AG10803 (cell line): ENCODE results near the gene CLDN24.

DNA sequence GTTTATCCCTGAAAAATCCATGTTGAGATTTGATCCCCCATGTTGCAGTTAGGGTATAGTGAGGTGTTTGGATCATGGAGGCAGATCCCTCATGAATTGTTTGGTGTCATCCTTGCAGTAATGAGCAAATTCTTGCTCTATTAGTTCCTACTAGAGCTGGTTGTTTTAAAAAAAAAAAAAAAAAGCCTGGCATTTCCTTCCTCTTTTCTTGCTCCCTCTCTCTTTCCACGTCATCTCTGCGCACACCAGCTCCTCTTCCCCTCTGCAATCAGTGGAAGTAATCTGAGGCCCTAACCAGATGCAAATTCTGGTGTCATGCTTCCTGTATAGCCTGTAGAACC, 24.4 kb downstream of the WDR17 start:
- RRBS: no CpG with 5 or more reads among the region's 2 CpGs

GRCh38 chr4:176237970-176238677, 30.9 kb downstream of the ASB5 start:
- RRBS: no CpG with 5 or more reads among the region's 14 CpGs

DNA sequence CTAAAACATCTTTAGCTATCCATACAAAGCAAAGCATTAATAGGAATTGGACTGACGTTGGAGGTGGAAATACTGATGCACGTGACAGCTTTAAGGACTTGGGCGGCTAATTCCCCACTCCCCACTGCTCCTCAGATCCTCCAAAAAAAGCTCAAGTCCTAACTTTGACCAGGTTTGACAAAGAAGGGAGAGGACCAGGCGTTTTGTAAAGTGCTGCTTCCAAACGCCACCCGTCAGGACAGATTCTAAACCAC, 490 bp upstream of the SPCS3 start:
- RRBS: no CpG with 5 or more reads among the region's 6 CpGs

GRCh38 chr4:176439436-176440105, 119.8 kb downstream of the SPCS3 start:
- RRBS: no CpG with 5 or more reads among the region's 5 CpGs

DNA sequence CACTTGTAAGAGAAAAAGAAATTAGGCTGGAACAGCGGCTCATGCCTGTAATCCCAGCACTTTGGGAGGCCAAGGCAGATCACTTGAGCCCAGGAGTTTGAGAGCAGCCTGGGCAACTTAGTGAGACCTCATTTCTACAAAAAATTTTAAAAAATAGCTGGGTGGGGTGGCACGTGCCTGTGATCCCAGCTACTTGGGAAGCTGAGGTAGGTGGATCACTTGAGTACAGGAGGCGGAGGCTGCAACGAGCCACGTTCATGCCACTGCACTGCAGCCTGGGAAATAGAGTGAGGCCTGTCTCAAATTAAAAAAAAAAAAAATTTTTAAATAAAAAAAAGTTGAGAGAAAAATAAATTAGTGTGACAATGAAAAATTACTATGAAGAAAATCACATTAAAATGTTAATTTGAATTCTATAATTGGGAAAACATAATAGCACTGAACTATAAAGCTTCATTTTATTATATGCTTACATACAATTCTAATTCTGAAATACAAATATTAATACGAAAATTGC, 10.5 kb downstream of the VEGFC start:
- RRBS: no CpG with 5 or more reads among the region's 6 CpGs

- RRBS: no CpG with 5 or more reads among the region's 12 CpGs
These were observed 1.1 kb downstream of the AGA start for GRCh38 chr4:177440930-177441781.

GRCh38 chr4:177445533-177445860, 3.3 kb upstream of the AGA start:
- RRBS: no CpG with 5 or more reads among the region's 5 CpGs

GRCh38 chr4:179694749-179694995, 2252.4 kb upstream of the AGA start:
- RRBS: no CpG with 5 or more reads among the region's 2 CpGs

DNA sequence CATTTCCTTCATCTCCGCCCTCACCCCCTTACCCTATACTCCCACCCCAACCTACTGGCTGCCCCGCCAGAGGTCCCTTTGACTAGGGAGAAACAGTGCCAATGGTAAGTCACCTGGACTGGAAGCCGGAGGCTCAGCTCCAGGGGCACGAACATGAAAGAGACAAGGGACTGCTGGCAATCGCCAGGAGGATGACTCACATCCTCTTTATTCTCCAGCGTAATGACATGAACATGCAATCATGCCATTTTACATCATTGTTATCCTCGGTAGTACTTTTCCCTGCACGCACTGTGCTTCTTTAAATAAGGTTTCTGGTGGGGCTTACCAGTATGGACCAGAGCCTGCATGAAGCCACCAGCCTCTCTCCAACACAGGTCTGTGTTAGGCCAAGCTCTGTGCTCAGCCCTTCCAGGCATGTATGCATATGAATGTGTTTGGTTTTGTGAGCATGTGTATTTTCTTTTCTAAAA, 694.0 kb upstream of the TENM3 start:
- RRBS: no CpG with 5 or more reads among the region's 8 CpGs

DNA sequence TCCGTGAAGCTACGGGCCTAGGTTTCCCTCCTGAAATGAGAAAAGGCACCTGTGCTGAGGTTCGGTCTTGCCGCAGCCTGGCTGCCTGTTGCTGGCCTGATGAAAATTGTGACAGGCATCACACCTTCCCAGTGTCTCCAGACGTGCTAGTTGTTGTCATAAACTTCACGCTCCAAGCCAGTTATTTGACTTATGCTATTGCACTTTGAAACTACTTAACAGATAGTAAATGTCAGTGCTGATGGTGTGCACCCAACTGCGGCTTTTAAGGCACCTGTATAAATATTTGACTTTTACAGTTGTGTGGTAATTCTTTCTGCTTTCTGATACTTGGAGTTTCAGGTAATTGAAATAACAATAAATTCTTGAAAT, 1.7 kb downstream of the WWC2 start:
- RRBS: no CpG with 5 or more reads among the region's 7 CpGs

DNA sequence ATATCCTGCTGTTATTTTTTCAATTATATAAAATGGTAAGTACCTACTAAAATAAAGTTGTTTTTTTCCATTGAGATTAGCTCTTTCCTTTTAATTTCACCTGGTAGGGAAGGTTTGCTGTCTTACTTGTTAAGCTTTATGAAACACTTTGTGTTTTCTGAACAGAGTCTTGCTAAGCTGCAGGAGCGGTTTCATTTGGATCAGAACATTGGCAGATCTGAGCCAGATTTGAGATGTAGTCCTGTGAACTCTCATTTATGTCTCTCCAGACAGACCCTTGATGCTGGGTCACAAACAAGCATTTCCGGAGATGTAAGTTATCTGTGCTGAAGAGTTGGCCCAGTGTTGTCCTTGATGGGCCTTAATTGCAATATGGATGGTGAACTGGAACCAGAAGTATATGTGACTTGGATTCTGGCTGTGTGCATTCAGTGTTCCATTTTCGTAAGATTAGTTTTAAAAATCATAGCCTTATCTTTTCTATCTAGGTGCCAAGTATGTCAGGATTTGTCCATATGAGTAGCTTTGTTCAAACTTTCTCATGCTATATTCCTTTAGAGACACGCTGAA, 71.4 kb downstream of the CLDN22 start:
- RRBS: no CpG with 5 or more reads among the region's 4 CpGs

GRCh38 chr4:183322371-183322700, at the start of gene CLDN24:
CLDN24 (minus strand) TSS chr4:183322426.
- RRBS: no CpG with 5 or more reads among the region's 5 CpGs

DNA sequence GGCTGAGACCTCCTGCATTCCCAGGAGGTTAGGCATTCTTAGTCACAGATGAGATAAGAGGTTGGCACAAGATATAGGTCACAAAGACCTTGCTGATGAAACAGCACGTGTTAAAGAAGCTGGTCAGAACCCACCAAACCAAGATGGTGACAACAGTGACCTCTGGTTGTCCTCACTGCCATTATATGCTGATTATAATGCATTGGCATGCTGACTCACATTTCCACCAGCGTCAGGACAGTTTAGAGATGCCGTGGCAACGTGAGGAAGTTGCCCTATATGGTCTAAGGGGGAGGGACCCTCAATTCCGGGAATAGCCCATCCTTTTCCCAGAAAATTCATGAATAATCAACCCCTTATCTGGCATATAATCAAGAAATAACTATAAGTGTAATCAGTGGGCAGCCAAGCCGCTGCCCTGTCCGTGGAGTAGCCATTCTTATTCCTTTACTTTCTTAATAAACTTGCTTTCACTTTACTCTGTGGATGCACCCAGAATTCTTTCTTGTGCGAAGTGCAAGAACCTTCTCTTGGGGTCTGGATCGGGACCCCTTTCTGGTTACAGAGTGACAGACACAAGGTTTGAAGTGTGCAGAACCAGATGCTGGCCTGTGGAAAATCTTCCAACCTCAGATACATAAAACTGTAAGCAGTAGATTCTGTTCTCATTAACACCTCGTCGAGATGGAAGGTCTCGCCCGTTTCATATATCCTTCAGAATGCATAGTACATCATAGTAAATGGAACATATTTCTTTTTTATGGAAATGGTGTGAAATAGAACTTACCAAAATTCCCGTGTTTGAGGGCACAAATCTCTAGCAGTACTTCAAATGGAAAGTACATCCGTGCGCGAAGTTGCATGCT, 26.9 kb upstream of the CLDN24 start:
- RRBS: no CpG with 5 or more reads among the region's 17 CpGs

- RRBS: no CpG with 5 or more reads among the region's 12 CpGs
These were observed 23.7 kb downstream of the RWDD4 start for GRCh38 chr4:183635193-183635812.

GRCh38 chr4:183897952-183898816, 6.9 kb upstream of the STOX2 start:
- RRBS: no CpG with 5 or more reads among the region's 10 CpGs

DNA sequence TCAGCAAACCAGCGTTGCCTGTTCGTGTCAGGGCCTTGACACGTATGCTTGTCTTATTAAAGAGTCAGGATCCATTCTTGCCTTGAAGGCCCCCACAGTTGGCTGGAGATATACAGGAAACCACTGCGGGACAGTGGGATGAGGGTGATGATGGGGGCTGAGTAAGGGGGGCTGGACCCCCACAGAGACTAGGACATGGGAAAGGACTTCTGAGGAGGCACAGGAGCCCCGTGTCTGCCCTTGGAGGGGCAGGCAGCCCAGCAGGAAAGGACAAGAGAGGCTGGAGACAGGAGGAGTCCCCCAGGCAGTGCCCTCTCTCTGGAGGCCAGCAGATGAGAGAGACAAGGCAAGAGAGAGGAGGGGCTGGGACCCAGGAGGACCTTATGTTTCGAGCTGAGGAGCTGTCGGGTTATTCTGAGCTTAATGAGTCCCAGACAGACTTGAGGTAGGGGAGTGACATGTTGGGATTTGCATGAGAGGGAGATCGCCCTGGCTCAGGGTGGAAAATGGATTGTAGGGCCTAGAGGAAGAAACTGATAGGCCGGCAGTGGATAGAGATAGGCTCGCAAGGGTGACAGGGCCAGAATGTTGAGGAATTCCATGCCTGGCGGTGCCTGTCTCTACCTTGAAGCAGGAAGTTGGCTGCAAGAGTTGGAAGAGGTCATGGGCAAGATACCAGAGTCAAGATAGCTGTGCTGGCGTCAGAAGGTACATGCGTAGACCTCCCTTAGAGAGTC, 19.2 kb downstream of the STOX2 start:
- RRBS: no CpG with 5 or more reads among the region's 13 CpGs

- RRBS: no CpG with 5 or more reads among the region's 10 CpGs
These were observed 61.1 kb downstream of the STOX2 start for GRCh38 chr4:183966058-183966731.

GRCh38 chr4:183987484-183987991, 82.4 kb downstream of the STOX2 start:
- RRBS: no CpG with 5 or more reads among the region's 23 CpGs

- RRBS: no CpG with 5 or more reads among the region's 2 CpGs
These were observed 66.9 kb upstream of the ENPP6 start for GRCh38 chr4:184284593-184284887.

- RRBS: no CpG with 5 or more reads among the region's 28 CpGs
These were observed 81.3 kb downstream of the IRF2 start for GRCh38 chr4:184392608-184393922.